Heart (tissue), 3 donors: ENCODE measurements around a stretch of chr9.

GRCh38 chr9:77018254-77019405 lies 825 bp upstream of the FOXB2 start:
- RAMPAGE, long total RNA, 2 experiments, result no peak in any of the 2 experiments

GRCh38 chr9:77751697-77752503 lies 103.8 kb upstream of the GNA14 start:
- RAMPAGE, long total RNA, 2 experiments, result no peak in any of the 2 experiments

DNA sequence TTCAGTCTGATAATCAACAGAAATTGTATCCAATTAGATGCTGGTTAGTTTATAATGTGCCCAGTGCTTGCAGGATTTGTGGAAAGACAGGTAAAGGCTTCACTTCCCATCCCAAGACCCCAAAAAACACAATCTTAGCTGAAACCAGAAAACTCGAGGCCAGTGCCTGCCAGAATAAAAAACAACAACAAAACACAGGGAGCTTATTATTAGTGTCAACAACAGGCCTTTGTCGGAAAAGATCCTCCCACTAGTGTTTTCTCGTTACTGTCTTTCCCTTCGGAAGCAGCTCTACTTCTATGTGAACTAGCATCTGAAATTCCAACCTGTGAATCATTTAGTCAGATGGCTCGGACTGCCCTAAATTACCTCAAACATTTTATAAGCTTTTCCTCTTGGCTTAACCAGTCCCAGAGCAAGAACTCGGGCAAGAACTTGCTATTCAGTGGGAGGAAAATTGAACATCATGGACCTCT lies 122.2 kb upstream of the GNA14 start:
- RAMPAGE, long total RNA, 2 experiments, result no peak in any of the 2 experiments

DNA sequence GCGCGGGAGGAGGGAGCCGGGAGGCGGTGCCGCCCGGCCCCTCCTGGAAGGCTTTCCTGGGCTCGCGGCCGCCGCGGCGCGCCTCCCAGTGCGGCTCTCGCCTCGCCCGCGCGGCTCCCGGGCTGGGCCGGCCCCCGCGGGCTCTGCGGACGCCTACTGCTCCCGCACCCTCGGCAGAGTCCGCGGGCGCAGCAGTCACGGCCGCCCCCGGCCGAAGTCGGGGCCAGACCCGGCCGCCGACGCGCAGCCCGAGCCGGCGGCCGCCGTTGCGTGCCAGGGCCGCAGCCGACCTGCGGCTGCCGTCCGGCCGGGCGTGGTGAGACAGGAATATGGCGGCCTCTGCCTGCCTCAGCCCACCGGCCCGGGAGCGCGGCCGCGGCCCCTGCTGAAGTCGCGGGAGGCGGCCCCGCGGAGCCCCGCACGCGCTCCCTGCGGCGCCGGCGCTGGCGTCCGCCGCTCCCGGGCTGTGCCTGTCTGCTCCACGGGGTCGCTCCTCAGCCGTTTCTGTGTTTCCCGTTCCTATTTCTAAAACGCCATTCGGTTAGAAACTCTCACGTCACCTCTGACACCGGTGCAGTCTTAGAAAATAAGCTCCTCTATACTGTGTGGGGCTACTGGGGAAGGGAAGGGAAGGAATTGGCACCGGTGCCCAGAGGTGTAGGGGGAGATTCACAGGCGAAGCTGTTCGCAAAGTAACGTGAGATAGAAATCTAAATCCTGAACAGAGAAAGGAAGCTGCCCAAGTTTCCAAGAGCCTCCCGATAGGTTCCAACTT lies 593 bp upstream of the GNAQ start:
- RAMPAGE, long total RNA, 2 experiments, result no peak in any of the 2 experiments

DNA sequence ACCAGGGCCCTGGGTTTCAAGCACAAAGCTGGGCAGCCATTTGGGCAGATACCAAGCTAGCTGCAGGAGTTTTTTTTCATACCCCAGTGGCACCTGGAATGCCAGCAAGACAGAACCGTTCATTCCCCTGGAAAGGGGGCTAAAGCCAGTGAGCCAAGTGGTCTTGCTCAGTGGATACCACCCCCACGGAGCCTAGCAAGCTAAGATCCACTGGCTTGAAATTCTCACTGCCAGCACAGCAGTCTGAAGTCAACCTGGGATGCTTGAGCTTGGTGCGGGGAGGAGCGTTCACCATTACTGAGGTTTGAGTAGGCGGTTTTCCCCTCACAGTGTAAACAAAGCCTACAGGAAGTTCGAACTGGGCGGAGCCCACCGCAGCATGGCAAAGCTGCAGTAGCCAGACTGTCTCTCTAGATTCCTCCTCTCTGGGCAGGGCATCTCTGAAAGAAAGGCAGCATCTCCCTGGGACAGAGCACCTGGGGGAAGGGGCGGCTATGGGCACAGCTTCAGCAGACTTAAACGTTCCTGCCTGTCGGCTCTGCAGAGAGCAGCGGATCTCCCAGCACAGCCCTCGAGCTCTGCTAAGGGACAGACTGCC lies 34.8 kb upstream of the CEP78 start:
- RAMPAGE, long total RNA, 2 experiments, result no peak in any of the 2 experiments

- RAMPAGE, long total RNA, 2 experiments, result no peak in any of the 2 experiments
Observed at GRCh38 chr9:78357440-78357947, 60.6 kb downstream of the PSAT1 start.

GRCh38 chr9:78669380-78669721 lies 372.4 kb downstream of the PSAT1 start:
- RAMPAGE, long total RNA, 2 experiments, result no peak in any of the 2 experiments

- RAMPAGE, long total RNA, 2 experiments, result no peak in any of the 2 experiments
Observed at GRCh38 chr9:79784047-79784380, 212.2 kb downstream of the TLE4 start.

DNA sequence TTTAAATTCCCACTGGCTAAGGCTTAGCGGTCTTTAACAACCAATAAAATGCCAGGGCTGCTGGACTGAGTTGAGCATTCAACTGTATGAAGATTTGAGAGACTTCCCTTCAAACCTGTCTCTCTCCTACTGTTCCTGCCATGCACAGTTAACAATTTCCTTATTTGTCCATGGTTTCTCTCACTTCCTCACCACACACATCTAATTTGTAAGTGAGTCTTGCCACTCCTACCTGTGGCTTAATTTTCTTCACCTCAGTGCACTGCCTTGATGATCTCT lies 398.9 kb downstream of the TLE4 start:
- RAMPAGE, long total RNA, 2 experiments, result no peak in any of the 2 experiments

DNA sequence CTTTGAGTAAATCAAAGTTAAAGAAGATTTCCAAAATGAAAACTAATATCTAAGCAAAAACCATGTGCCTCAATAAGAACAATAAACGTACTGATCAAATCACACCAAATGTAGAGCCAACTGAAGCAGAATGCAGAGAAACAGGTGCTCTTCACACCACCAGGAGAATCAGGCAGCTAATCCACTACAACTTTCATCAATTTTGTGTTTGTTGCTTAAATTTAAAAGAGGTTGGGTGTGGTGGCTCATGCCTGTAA lies 383.3 kb downstream of the TLE1 start:
- RAMPAGE, long total RNA, 2 experiments, result no peak in any of the 2 experiments

- RAMPAGE, long total RNA, 2 experiments, result no peak in any of the 2 experiments
Observed at GRCh38 chr9:81371869-81372158, 317.5 kb downstream of the TLE1 start.

GRCh38 chr9:81372489-81373125 lies 316.7 kb downstream of the TLE1 start:
- RAMPAGE, long total RNA, 2 experiments, result no peak in any of the 2 experiments

DNA sequence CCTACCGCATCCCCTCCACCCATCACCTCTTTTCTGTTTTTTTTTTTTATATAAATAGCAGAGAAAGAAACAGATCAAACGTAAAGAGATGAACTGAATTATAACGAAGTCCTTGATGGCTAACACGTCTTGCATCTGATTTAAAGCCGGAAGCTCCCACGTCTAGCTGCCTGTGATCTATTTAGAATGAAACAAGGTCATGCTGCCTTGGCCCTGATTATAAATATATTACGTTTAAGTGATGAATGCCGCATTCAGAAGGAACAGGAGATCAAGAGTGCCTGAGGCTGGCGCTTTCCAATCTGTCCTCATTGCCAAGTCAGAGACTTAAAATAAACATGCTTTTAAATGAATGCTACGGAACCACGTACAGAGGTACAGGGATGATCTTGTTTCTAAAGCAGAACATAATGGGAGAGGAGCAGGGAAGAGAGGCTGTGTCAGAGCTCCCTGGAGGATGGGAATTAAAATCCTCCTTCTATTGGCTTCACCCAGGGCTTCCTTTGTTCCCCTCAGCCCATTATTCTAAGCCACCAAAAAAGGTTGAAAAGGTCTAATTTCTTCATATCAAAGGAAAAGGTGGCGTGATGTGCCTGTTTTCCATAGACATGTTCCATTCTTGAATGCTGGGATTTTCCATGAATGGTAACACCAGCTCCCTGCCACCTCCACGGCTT lies 292.8 kb downstream of the TLE1 start:
- RAMPAGE, long total RNA, 2 experiments, result no peak in any of the 2 experiments

- RAMPAGE, long total RNA, 2 experiments, result no peak in any of the 2 experiments
Observed at GRCh38 chr9:81684808-81685852, 4.2 kb downstream of the TLE1 start.

DNA sequence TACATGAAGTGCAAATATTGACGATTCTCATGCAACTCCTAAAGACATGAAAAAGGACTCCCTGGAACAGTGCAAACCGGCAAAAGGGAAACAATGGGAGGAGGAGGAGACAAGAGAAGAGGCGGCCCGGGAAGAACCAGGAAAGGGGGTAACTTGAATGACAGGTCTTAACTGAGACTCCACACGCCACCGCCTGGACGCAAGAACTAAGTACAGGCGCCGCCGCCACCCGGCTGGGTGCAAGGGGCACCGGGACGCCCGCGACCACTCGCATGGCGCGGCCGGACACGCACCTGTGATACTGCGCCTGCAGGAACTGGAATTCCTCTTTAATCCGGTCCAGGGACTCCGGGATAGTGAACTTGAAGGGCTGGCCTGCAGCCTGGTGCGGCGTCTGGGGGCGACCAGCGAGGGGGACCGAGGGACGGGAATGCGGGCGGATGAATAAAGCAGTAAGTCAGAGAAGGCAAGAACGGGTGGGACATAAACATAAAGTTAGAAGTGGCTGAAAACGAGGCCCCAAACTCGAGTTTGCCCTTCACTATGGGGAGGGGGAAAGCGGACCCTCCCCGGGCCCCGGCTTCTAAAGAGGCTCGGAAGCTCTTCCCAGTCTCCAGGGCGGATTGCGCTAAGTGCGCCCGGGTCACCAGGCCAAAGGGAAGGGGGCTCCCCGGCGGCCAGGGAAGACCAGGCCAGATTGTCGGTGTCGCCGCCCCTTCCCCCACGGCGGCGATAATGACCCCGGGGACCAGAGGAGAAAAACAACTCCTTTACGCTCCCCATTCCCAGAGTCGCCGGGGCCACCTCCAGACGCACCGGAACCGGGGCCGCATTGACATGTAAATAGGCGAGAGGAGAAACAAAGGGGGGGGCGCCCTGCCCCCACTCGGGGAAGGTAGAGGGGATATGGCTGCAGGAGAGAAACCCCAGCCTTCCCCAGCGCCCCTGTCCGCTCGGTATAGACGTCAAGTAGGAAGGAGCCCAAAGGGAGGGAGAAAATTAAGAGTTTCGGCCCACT lies 2.0 kb downstream of the TLE1 start:
- RAMPAGE, long total RNA, 2 experiments, result no peak in any of the 2 experiments

GRCh38 chr9:82098848-82099130 lies 110.2 kb downstream of the SPATA31D1 start:
- RAMPAGE, long total RNA, 2 experiments, result no peak in any of the 2 experiments

DNA sequence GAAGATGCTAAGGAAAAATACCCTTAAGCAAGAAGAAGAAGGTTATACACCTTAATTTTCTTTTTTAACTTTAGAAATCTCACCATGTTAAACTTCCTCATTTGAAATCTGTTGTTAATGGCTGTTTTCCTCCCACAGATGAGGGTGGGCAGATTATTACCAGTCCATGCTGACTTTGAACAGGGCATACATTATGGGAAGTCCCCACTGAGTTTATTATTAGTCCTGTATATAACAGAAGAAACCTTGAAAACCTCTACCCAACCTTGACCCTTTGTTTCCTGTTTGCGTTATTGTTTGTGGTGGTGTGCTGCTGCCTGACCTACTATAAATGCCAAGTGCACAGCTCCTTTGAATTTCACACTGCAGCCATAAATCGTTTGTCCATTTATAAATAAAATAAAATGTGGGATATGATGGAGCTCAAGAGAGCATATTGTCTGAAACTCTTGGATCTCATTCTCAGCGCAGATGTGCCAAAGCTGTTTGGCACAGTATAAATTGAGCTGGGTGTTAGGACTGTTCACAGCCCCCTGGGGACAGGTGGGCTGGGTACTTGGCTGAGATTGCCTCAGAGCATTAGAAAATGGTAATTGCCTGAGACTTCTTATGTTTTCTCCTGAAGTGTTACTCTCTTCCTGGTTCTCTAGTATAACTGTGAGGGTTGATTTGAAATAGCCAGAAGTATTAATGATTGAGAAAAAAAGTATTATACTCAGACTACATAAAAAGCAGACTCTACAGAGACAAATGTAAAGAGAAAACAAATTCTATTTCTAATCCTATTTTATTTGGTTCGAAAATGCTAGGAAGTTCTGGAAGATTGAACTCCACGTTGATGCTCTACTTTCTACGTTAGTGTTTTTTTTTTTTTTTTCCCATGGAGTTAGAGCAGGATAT lies 139.7 kb downstream of the SPATA31D1 start:
- RAMPAGE, long total RNA, 2 experiments, result no peak in any of the 2 experiments

DNA sequence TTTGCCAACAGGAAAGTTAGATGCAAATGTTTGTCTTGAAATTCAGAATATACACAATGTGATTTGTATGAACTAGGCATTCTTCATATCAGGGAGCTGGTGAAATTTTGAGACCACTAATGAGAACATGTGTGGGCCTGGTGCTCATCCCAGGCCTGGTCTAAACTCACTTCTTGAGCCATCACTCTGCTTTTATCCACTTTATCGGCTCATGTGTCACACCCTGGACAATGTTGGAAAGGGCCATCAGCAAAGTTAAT lies 467.6 kb downstream of the SPATA31D1 start:
- RAMPAGE, long total RNA, 2 experiments, result no peak in any of the 2 experiments

GRCh38 chr9:82560181-82560989 lies 502.6 kb downstream of the RASEF start:
- RAMPAGE, long total RNA, 2 experiments, result no peak in any of the 2 experiments

DNA sequence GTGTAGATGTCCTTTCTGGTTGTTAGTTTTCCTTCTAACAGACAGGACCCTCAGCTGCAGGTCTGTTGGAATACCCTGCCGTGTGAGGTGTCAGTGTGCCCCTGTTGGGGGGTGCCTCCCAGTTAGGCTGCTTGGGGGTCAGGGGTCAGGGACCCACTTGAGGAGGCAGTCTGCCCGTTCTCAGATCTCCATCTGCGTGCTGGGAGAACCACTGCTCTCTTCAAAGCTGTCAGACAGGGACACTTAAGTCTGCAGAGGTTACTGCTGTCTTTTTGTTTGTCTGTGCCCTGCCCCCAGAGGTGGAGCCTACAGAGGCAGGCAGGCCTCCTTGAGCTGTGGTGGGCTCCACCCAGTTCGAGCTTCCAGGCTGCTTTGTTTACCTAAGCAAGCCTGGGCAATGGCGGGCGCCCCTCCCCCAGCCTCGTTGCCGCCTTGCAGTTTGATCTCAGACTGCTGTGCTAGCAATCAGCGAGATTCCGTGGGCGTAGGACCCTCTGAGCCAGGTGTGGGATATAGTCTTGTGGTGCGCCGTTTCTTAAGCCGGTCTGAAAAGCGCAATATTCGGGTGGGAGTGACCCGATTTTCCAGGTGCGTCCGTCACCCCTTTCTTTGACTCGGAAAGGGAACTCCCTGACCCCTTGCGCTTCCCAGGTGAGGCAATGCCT lies 8.1 kb downstream of the RASEF start:
- RAMPAGE, long total RNA, 2 experiments, result no peak in any of the 2 experiments